ReNcell CX (cell line): Measurements from ENCODE around the gene IFTAP.

- PRO-cap, result no peak
These were observed 5.8 kb downstream of the SLC1A2 start for GRCh38 chr11:35413499-35413998.

GRCh38 chr11:35539799-35540265, 14.4 kb upstream of the PAMR1 start:
- PRO-cap, result no peak

- PRO-cap, result bidirectional peak, plus-strand start at chr11:35619229, minus-strand start at chr11:35619166; bidirectional peak, plus-strand start at chr11:35619651, minus-strand start at chr11:35619346
These were observed 637 bp downstream of the FJX1 start for GRCh38 chr11:35618685-35619508.

GRCh38 chr11:35619509-35620000, 1.3 kb downstream of the FJX1 start:
- PRO-cap, result bidirectional peak, plus-strand start at chr11:35619651, minus-strand start at chr11:35619346

DNA sequence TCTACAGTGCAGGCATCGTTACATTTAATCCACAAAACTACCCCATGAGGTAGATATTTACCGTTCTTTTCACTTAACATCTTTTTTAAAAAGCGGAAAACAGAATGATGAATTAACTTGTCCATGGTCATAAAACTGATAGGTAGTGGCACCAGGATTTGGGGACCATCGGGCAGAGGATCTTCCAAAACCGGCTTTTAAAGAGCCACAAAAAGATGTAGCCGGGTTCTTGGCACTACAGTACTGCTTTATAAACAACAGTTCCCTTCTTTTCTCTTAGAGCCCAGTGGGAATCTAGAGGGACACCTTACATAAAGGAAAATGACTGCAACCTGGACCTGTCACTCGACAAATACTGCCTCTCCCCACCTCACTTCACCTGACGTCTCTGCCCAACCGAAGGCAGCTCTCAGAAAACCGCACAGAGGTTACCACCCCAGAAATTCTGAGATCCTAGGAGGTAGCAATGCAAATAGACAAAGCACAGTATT, 718 bp upstream of the TRIM44 start:
- PRO-cap, result unidirectional peak, plus-strand start at position 284 of the sequence

- PRO-cap, result no peak
These were observed 345 bp upstream of the TRIM44 start for GRCh38 chr11:35662303-35662557.

DNA sequence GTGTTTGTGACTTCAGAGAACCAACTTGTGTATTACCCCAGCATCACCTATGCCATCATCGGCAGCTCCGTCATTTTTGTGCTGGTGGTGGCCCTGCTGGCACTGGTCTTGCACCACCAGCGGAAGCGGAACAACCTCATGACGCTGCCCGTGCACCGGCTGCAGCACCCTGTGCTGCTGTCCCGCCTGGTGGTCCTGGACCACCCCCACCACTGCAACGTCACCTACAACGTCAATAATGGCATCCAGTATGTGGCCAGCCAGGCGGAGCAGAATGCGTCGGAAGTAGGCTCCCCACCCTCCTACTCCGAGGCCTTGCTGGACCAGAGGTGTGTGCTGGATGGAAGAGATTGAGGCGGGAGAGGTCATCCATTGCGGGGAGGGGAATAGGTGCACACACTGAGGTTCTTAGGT, 62.1 kb downstream of the COMMD9 start:
- PRO-cap, result no peak

- PRO-cap, result no peak
These were observed 67.4 kb downstream of the PRR5L start for GRCh38 chr11:36363422-36363991.

DNA sequence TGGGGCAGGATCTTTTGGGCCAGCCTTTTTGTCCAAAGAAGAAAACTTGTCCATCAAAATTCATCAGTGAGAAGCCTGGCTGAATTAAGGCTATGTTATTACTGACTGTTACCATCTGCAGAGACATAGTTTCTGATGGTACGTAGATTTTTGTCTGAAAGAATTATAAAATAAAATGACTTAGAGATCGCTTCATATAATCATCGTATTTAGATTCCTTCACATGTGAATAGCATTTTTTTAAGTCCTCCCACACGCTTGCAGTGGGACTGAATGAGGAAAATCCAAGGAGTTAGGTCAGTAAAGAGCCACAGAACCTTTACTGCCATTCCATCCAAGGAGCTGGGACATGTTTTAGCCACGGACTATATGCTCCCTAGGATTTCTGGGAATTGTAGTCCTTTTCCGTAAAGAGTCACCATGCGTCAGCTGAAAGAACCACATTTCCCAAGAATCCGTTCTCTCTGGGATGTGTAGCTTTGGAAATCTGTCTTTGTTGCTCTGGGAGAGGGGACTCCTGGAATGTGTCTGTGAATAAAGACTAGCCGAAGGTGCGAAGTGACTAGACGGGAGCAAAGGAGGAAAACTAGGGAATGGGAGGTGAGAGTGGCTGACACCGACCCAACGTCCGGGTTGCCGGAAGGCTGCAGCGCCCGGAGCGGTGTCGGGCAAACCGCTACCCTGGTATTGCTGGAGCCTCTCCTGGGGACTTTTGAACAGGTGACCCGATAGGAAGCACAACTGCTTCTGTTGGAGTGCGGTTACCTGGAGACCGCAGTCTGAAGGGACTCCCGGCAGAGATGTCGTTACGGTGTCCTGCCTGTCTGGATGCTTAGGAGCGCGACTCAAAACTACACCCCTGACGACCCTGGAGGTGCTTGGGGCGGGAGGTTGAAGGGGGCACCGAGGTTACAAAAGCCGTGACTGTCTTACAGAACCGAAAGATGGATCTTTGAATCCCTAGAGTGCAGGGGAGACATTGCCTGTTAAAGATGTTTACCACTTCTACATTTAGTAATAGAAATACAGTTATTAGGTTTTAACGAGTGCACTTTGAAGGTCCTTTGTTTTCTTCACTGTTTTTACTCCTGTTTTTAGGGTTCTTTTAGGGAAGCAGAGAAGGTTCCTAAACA, at the start of gene IFTAP:
TSS of gene IFTAP (plus strand) at position 461 of the 1,133 bp plus-strand sequence.
- PRO-cap, result no peak

GRCh38 chr11:38508443-38508905, 1910.4 kb upstream of the RAG2 start:
- PRO-cap, result no peak

GRCh38 chr11:38872296-38872611, 2274.2 kb upstream of the RAG2 start:
- PRO-cap, result no peak

DNA sequence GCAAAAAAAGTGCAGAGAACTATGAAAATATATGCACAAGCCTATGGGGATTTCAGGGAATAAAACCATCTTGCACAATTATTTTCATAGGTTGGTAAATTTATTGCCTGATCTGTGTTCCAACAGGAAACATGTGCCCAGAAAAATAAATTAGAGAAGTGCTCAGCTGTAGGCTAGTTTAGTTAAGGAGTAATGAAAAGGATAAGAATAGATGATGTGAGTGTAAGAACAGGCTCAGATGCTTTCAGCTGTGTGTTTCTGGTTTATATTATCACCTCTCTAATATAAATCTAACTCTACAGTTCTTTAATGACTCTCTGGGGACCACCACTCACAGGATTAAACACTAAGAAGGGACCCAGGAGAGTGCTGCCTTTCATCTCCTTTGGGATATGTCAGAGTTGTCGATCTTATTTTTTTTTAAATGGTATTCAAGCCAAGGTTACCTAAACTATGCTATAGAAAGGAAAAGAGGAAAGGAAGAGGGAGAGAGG, 1169.1 kb downstream of the LRRC4C start:
- PRO-cap, result no peak

DNA sequence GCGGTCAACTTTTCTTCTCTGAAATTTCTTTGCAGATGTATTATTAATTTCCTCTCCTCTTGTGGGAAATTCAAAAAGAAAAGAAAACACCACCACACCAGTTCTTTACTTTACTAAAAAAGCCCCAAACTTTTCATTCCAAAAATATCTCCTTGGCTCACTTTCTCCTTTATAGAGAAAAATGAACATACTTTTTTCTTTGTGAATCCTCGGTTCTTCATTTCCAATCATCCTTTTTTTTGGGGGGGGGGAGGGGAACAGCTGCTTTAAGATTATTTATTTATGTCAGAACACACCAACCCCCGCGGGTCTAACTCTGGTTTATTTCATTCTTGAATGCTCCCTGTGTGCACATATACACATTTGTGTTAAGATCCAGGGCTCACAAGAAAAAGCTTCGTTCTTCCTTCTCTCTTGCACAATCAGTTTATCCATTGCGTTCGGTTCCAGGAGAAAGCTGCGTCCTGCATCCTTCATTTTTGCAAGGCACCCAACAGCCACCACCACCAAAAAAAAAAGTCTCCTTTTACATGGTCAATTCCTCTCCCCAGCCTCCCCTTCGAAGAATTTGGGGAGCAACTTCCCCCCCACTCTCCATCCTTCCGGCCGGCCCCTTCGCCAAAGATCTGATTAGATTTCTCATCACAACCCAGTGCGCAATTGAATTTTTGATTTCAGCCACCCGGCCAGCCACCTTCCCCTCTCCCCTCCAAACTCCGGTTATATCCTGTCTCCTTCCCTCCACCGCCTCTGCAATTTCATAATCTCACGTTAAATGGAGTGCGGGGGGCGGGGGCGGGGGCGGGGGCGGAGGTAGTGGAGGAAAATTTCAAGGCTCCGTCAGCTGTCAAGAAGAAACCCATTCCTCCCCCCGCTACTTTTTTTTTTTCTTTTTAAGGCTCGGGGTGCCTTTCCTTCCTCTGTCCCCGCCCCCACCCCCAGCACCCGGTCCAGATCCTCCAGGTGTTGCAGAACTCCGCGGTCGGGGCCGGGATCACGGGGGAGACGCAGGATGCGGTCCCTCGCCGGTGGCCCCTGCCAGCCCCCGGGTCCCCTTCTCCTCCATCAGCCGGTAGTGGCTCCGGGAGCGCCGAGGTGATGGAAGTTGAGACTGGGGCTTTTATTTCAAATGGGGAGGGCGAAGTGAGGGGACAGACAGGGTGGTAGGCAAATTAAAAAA, 1166.6 kb downstream of the LRRC4C start:
- PRO-cap, result no peak

- PRO-cap, result no peak
These were observed 1130.4 kb downstream of the LRRC4C start for GRCh38 chr11:40328978-40329613.

- PRO-cap, result no peak
These were observed 512.0 kb upstream of the LRRC4C start for GRCh38 chr11:41971465-41971869.

- PRO-cap, result no peak
These were observed 437.0 kb upstream of the API5 start for GRCh38 chr11:42874705-42875218.

- PRO-cap, result no peak
These were observed 6.8 kb upstream of the TTC17 start for GRCh38 chr11:43351902-43352373.

DNA sequence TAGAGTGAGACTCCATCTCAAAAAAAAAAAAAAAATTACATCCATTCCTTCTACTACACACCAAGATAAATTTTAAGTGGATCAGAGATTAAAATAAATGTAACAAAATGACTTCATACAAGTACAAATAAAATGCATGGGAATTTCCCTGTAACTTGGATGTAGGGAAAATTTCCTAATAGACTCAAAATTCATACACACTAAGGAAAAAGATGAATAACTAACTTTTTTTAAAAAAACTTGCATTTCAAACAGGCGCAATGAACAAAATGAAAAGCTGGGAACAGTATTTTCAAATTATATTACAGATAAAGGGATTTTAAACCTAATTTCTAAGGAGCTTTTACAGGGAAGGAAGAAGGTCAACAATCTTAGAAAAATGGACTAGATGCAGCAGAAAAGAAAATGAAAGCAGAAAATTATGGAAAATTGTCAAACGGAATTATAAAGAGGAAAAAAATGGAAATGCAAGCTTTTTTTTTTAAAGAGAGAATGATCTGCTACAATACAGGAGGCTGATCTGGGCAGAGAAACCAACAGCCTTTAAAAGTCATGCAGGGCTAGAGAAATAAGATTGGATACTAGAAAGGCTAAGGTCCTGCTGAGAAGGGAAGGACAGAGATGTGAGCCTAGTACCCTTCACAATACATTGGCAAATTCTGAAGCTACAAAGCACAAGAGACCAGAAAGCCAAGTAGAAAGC, 105.7 kb downstream of the TTC17 start:
- PRO-cap, result no peak

GRCh38 chr11:43580606-43581166, 99.9 kb upstream of the HSD17B12 start:
- PRO-cap, result no peak

GRCh38 chr11:43643795-43644703, 36.5 kb upstream of the HSD17B12 start:
- PRO-cap, result unidirectional peak, plus-strand start at chr11:43644247; unidirectional peak, plus-strand start at chr11:43644308